ENCODE results near the gene UBC.

DNA sequence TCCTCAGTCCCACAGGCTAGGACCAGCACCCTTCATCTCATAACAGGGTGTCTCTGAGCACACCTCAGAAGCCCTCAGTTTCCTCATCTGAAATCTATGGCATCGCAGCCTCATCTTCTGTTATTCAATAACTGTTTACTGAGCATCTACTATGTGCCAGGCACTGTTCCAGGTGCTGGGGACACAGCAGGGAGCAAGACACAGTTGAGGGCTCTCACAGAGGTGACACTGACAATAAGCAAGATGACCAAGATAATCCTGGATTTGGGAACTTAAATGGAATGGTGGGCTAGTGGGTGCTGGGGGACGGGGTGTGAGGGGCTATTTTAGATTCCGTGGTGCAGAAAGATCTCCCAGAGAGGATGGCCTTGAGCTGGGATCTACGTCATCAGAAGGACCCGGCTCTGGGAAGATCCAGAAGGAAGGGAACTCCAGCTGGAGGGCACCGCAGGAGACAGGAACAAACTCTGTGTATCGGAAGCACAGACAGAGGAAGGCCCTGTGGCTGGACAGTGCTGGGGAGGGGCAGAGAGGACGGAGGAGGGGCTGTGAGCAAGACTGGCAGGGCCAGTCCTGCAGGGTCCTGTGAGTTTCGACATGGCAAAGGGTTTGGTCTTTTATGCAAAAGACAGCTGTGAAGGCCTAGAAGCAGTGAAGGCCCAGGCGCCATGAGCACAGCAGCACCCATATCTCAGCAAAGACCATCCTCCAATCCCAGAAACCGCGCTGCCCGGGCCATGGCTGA is 126.8 kb downstream of the NCOR2 start:
- PRO-cap: no peak

DNA sequence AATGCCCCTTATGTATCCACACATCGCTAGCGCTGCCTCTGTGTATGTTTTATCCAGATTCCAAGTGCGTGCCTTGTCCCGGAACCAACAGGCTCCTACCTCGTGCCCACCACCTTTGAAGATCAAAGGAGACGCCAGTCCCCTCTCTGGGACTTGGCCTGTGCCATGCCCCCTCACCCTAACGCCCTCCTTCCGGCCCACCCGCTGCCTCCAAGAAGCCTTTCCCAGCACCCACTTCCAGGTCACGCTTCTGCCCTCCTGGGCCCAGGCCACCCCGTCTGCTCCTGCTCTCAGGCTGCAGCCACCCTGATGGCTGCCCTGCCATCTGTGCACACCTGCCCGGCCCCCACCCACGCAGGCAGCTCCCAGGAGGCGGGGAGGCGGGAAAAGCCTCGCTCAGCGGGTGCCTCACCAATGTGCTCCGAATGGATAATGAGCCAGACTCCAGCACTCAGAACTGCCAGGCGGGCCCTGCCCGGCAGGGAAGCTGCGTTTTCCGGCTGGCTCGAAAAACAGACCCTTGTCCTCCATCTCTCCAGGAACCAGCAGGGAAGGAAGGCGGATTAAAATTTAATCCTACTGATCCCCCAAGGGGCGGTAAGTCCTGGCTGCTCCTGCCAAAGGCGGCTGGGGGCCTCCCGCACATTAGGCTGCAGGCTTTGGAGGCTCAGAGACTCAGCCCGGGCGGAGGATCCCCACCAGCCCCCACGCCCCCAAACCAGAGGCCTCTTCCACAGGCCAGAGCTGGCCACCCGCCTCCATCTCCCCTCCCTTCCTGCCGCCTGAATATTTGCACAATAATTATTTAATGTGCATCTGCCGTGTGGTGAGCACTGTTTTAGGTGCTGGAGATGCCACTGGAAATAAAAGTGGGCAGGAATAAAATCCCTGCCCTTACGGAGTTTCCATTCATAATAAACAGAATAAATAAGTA is 104.0 kb downstream of the NCOR2 start:
- PRO-cap: no peak

- PRO-cap: bidirectional peak, plus-strand start at chr12:124497897, minus-strand start at chr12:124497747
Measured at GRCh38 chr12:124497516-124498065, 69.8 kb downstream of the NCOR2 start.

- PRO-cap: no peak
Measured at GRCh38 chr12:124551354-124552100, 15.9 kb downstream of the NCOR2 start.

- PRO-cap: no peak
Measured at GRCh38 chr12:124552924-124553616, 14.3 kb downstream of the NCOR2 start.

DNA sequence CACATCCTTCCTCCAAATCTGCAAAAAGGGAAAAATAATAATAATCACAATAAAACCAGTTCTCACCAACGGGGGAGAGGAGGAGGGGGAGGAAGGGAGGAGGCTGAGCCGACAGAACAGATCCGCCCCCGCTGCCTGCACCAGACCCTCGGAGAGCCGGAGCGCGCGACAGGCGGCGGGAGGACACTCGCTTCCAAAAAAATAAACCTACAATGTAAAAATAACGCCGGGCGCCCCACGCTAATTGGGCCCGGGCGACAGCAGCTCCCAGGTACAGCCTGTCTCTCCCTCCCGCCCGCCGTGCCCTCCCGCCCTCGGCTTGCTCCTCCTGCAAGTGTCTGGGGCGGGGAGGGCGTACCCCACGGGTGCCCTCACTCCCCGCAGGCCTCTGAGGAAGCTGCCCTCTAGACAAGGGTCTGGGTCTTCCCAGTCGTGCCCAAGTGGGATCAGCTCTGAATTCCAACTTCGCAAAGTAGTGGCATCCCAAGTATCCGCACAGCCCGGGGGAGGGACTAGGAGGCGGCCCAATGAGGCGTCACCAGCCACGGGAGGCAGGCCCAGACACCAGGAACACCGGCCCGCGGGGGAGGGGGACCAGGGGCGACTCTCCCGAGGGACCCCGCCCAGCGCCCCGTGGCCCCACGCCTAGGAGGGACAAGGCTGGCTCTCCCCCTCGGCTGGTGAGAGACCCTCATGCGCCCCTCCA is 1.1 kb downstream of the NCOR2 start:
- PRO-cap: unidirectional peak, plus-strand start at position 143 of the sequence; bidirectional peak, plus-strand start at position 538 of the sequence, minus-strand start at position 461 of the sequence

DNA sequence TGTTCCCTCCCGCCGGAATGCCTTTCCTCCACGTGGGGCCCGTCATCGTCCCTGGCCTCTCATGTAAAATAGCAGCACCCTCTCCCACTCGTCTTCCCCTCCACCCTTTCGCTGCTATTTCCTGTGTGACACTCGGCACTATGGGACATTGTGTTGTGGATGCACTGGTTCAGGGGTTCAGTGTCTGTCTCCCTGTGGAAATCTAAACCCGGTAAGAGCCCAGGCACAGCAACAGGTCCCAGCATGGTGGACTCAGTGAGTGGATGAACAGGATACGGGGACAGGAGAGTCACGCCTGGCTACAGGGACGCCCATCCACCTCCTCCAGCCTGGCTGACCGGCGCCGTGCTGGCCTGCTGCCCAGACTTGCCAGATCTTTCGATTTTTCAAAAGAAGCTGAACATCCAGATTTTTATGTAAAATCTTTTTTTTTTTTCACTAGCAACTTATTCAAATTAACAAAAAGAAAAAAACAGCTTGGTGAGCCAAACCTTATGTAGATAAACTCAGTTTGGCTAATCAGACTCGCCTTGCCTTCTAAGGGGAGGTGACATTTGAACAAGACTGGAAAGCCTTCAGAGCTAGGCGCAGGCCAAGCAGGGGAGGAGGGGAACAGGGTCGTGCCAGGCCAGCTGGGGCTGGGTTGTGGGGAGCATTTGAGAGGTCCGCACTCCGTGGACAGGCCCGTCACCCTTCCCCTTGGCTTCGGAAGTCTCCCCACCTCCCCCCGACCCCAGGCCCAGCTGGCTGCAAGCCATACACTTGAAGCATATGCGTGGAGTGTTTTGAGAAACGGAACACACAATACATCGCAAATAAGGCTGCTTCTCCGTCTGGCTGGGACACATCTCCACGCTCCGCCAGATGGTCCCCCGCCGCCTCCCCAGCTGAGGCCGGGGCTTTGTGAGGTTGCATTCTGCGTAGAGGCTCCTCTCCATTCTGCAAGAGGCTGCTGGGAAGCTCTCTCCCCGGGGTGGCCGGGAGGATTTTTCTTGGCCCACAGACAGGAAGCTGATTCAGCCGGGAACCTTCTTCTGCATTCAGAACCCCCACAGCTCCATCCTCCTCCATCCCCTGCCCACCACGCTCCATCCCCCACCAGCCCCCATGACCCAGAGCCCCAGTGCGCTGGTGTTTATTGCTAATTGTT is 87.9 kb upstream of the NCOR2 start:
- PRO-cap: no peak

- PRO-cap: no peak
Measured at GRCh38 chr12:124673744-124674597, 106.6 kb upstream of the NCOR2 start.

DNA sequence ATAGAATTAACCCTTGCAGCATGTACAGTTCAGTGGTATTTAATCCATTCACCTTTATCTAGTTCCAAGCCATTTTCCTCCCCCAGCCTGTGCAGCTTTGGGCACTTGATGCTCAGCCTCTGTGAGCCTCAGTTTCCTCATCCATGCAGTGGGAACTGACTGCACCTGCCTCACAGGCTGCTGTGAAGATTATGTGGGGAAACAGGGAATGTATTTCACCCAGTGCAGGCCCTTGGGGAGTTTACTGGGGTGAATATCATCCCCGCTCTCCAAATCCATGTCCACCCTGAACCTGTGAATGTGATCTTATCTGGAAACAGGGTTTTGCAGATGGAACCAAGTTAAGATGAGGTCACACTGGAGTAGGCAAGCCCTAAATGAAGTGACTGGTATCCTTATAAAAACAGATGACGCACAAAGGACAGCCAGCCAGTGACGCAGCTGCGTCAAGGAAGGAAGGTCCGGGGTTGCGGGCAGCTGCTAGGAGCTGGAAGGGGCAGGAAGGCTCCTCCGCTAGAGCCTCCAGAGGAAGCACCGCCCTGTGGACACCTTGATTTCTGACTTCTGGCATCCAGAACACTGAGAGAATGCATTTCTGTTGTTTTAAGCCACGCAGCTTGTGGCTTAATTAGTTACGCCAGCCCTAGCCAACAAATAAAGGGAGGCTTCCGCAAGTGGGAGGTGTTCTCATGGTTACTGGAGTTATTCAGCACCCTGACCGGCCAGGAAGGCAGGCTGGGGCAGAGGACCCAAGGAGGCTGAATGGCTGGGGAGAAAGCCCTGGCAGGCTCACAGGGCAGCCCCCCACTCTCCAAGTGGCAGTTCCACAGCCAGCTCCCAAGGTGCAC is 127.4 kb upstream of the NCOR2 start:
- PRO-cap: no peak

DNA sequence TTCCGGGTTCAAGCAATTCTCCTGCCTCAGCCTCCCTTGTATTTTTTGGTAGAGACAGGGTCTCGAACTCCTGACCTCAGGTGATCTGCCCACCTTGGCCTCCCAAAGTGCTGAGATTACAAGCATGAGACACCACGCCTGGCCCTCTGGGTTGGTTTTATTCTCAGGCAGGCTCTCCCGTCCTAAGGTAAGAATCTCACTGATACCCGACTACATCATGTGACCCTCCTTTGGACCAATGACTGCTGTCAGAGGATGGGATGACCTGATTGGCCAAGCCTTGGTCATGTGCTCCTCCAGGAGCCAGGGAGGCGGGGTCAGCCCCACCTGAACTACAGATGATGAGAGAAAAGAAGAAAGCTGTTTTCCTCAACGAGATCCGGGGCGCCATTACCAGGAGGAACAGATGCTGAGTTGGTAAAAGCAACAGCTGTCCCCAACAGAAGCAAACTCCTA is 119.0 kb downstream of the SCARB1 start:
- PRO-cap: no peak

- PRO-cap: bidirectional peak, plus-strand start at chr12:124914145, minus-strand start at chr12:124914091; bidirectional peak, plus-strand start at chr12:124914966, minus-strand start at chr12:124914650
Measured at GRCh38 chr12:124913869-124914722, at the start of gene UBC. UBC (minus strand) TSS chr12:124914650.

- PRO-cap: no peak
Measured at GRCh38 chr12:124918223-124918804, 3.9 kb upstream of the UBC start.

GRCh38 chr12:124921629-124922350 is 7.3 kb upstream of the UBC start:
- PRO-cap: unidirectional peak, minus-strand start at chr12:124921834

- PRO-cap: no peak
Measured at GRCh38 chr12:124938399-124939047, 24.1 kb upstream of the UBC start.

GRCh38 chr12:124979885-124980416 is 9.0 kb downstream of the DHX37 start:
- PRO-cap: no peak

DNA sequence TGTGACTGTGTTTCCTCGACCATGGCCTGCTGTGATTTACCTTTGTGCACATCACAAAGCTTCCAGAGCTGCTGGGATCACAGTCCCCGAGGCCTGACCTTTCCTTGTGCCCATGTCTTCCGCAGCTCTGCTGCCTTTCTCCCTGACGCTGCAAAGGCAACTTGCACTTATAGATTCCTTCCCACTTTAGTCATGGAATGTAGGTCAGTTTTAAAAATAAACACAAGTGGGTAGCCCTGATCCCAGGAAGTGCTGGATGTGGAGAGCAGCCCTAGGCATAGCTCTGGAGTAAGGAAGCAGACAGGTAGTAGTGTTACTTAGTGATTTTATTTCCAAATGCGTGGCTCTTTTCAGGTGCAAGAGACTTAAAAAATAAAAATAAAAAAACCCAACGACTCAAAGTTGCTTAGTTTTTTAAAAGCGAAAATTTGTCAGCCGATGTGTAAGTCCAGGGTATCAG is 704.8 kb downstream of the TMEM132B start:
- PRO-cap: no peak

DNA sequence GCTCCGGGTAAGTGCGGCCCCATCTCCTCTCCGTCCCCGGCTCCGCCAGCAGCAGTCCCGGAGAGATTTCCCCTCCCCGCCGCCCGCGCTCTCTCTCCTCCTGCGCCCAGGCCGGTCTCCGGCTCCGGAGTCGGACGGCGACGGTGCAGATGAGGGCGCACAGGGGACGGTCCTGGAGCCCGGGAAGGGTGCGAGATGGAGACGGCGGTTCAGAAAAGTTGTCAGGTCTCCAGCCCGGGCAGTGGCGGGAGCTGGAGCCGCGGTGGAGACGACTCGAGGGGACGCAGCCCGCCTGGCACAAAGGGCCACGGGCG is 1540.3 kb downstream of the TMEM132B start:
- PRO-cap: no peak

- PRO-cap: no peak
Measured at GRCh38 chr12:126787240-126787733, 1479.7 kb upstream of the TMEM132C start.

DNA sequence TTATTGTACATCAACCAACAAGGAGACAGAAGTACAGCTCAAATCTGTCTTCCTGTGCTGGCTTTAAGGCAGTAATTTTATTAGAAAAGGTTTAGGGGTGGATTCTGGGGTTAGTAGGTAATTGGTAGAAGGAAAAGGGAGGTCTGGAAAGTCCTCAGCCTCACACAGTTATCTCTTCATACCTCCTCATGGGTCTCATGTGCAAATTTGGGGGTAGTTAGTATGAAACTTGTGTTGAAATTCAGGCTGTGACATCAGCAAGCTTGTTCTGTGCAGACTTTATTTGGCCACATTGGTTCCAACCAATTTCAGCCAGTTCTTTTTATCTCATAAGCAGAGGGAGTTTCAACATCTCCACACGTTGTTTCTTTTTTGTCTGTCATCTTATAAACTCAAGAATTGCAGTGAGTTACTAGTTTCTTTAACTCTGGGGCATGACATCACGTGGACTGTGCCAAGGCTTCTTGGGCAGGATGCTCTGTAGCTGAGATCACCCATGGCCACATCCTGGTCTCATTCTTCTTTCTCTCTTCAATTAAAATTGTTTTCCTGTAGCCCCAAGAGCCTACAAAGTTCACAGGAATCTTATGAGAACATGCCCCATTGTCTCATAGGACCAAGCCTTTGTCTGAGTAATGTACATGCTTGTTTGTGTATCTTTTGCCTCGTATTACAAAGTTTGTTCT is 982.2 kb upstream of the TMEM132C start:
- PRO-cap: no peak

- PRO-cap: no peak
Measured at GRCh38 chr12:127944270-127944501, 322.8 kb upstream of the TMEM132C start.

Data from tibial artery (tissue), 1 donor.